Placental pericyte (primary cell): Measurements from ENCODE around the gene FOSL2.

DNA sequence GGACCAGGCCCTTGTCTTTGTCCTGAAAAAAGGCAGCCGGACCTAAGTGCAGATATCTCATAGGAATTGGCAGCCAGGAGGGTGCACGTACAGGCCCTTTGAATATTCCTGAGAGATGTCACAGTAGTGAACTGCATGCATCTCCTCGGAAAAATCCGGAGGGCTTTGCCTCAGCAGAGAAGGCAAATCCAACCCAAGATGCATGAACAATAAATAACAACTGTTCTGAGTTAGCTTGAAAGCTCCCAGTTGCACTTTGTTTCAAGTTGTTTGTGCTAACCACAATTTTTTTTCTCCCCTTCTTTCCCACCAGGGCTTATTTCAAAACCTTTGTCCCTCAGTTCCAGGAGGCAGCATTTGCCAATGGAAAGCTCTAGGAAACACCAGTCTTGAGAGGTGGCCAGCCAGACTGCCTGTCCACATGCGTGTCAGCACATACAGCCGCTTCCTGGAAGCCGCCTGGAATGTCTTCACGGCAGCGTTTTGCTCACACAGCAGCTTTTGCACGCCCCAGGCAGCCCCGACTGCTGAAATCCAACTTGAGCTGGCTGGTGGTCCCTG is 54.4 kb upstream of the FOSL2 start:
- CAGE, long polyA plus RNA, result no peak

DNA sequence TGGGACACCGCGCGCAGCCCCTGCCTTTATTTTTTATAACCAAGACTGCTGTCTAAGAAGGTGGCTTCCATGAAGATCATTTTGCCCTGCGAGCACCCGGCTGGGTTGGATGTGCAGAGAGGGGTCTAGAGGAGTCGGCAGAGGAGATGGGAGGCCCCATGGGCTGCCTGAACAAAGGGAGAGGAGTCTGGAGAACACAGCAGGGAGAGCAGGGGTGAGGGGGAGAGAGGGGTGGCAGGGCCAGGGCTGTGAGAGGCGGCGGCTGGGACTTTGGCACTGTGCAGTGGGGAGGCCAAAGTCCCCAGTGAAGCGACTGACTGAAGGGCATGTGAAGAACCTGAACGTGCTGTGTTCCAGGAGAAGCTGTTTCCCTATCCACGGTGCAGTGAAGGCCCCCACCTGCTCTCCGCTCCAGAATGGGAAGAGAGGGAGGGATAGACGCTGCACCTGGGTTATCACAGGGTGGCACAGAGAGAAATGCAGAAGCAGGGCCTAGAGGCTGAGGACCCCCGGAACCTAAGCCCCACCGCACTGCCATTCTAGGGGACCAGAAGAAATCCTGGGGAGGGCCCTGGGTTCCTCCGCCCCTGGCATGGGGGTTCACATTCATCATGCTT is 24.9 kb upstream of the FOSL2 start:
- CAGE, long polyA plus RNA, result no peak

DNA sequence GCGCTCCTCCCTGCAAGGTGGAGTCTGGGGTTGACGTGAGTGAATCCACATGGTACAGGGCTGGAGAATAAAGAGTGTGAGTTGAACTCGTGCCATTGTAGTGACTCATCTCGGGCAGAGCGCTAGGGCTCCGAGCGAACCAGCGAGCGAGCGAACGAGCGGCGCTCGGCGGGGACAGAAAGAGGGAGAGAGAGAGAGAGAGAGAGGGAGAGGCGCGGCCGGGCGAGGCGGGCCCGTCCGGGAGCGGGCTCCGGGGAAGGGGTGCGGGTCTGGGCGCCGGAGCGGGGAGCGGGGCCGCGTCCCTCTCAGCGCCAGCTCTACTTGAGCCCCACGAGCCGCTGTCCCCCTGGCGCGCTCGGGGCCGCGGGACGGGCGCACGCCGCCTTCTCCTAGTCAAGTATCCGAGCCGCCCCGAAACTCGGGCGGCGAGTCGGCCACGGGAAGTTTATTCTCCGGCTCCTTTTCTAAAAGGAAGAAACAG is at the start of gene FOSL2:
FOSL2 (plus strand) TSS at position 98 of the 481 bp plus-strand sequence.
- CAGE, long polyA plus RNA, result no peak

DNA sequence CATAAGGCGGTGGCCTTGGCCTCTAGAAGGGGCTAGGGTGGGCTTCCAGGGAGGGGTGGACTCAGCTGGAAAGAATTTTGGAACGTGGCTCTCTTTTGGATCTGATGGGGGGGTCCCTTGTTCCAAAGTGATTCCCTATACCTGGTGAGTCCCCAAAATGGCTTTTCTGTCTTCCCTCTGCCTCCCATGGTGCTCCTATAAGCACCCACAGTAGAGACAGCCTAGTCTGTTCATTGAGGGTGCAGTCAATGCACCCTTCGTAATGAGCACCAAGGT is 2.2 kb downstream of the FOSL2 start:
- CAGE, long polyA plus RNA, result no peak

- CAGE, long polyA plus RNA, result no peak
These were observed 25.0 kb downstream of the FOSL2 start for GRCh38 chr2:28417687-28418029.

DNA sequence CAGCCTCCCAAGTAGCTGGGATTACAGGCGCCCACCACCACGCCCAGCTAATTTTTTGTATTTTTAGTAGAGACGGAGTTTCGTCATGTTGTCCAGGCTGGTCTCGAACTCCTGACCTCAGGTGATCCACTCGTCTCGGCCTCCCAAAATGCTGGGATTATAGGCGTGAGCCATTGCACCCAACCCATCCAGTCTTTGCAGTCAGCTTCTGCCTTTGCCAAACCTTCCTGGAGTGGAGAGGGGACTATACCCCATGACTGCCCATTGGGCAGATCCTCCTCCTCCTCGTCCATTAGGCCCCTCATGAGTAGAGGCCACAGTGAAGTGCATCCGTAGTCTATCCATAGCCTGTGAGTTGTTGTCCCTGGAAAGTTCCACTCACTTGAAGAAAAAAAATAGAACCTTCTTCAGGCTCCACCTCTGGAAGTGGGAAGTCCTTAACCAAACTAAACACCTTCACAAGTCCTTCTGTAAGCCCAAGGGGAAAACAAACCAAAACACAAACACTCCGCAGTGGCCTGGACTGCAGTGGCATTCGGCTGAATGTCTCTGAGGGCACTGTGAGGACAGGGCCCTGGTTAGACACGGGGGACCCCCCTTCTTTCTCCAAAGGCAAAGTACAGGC is 27.8 kb downstream of the FOSL2 start:
- CAGE, long polyA plus RNA, result no peak

- CAGE, long polyA plus RNA, result no peak
These were observed 31.3 kb downstream of the FOSL2 start for GRCh38 chr2:28423694-28424629.

DNA sequence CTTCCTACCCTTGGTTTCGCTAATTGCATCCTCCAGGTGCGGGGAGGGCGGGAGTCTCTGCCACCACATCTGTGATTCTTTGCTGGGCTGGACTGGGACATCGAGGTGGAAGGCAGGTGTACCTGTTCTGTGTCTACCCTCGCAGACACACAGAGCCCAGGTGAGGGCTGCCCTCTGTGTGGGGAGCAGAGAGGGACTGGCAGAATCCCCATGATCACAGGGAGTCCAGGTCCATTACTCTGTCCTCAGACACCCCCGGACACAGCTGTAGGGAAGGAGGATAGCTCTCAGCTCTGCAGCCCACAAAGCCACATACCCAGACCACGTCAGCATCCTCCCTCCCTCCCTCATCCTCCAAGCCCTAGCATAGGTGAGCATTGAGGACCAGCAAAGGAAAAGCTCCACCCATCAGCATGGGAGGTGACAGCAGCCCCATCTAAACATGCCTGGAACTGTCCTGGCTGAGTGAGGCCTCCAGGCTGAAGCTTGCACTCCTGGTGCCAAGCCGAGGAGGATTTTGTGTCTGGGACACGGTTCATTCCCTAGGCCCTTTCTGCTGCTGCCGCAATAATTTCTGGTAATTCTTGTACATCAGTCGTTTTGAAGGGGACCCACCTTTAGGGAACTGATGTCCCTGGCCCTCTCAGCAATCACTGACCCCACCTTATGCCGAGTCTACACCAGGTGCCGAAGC is 49.9 kb downstream of the PLB1 start:
- CAGE, long polyA plus RNA, result no peak

GRCh38 chr2:28615519-28616287 is 119.8 kb downstream of the PLB1 start:
- CAGE, long polyA plus RNA, result no peak

GRCh38 chr2:28619831-28620581 is 124.1 kb downstream of the PLB1 start:
- CAGE, long polyA plus RNA, result no peak

- CAGE, long polyA plus RNA, result no peak
These were observed 39.0 kb upstream of the TOGARAM2 start for GRCh38 chr2:28942093-28942467.

DNA sequence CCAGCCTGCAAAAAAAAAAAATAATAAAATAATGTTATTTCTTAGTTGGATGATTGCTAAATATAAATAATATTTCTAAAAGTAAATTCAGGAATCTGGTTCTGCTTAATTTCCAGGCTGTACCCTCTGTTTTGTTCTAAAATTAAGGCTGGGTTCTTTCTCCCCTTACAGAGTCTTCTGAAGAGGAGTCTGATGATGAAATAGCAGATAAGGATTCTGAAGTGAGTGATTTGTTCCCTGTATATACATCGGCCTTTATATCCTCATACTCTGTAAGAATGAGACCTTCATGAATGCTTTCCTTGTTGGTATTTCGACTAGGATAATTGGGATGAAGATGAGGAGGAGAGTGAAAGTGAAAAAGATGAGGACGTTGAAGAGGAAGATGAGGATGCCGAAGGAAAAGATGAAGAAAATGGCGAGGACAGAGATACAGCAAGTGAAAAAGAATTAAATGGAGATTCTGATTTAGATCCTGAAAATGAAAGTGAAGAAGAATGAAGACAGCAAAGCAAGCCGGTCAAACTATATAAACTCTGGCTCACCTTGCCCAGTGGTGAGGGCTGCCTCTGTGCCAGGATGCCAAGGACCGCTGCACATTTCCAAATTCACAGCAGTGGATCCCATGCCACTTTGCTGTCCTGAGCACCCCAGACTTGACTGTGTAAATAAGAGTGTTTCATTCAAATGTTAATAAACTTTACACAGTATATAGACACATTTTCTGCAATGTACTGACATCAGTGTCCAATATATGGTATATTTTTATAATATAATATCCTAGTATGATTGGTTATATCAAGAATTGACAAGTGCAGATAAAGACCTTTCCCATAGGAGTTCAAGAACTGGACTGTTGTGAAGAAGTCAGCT is 34.6 kb upstream of the TOGARAM2 start:
- CAGE, long polyA plus RNA, result no peak

- CAGE, long polyA plus RNA, result no peak
These were observed 22.3 kb upstream of the TOGARAM2 start for GRCh38 chr2:28958701-28959307.

DNA sequence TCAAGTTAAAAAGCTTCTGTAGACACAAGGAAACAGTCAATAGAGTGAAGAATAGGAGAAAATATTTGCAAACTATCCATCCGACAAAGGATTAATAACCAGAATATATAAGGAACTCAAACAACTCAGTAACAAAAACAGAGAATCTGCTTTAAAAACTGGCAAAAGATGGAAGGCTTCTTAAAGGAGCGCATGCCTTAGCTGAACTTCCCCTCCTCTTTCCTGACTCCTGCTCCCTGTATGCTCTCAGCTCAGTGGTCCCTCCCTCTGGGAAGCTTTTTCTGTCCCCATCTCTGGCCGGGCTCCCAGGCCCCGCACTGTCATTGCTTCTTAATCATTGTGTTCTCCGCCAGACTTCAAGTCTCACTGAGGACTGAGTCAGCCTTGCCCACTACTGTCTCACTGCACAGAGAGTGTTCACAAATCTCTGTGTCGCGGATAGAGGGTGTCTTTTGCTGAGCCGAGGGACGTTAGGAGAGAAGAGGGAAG is 16.1 kb downstream of the TOGARAM2 start:
- CAGE, long polyA plus RNA, result no peak

DNA sequence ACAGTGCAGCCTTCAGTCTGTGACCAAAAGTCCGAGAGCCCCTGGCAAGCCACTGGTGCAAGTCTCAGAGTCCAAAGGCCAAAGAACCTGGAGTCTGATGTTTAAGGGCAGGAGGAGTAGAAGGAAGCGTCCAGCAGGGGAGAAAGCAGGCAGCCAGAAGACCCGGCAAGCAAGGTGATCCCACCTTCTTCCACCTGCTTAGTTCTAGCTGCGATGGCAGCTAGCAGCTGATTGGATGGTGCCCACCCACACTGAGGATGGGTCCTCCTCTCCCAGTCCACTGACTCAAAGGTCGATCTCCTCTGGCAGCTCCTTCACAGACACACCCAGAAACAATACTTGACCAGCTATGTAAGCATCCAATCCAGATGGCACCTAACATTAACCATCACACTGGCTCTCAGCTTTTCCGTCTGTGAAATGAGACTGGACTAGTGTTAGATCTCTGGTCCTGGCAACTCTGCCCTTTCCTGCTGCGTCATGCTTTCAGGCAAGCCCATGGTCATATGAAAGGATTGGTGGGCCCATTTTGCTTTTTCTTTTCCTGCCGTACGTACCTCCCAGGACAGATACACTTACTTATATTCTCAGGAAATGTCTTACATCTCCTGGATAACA is 32.5 kb downstream of the TOGARAM2 start:
- CAGE, long polyA plus RNA, result no peak

DNA sequence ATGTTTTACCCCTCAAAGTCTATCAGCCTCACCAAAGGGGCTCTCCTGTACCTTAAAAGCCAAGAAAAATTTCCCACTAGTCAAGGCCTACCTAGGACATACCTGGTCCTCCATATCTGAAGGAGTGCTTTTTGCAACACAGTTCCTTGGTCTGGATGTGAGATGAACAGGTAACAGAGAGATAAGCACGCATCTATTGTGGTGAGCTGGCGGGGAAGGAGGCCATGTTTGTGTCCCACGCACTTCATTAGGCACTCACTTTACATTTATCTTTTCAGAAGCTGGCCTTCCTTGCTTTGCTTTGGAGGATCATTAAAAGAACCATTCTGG is 4.0 kb upstream of the PCARE start:
- CAGE, long polyA plus RNA, result no peak

- CAGE, long polyA plus RNA, result no peak
These were observed 17.8 kb upstream of the CLIP4 start for GRCh38 chr2:29097309-29097939.

- CAGE, long polyA plus RNA, result no peak
These were observed 17.1 kb upstream of the LBH start for GRCh38 chr2:30214286-30214485.

DNA sequence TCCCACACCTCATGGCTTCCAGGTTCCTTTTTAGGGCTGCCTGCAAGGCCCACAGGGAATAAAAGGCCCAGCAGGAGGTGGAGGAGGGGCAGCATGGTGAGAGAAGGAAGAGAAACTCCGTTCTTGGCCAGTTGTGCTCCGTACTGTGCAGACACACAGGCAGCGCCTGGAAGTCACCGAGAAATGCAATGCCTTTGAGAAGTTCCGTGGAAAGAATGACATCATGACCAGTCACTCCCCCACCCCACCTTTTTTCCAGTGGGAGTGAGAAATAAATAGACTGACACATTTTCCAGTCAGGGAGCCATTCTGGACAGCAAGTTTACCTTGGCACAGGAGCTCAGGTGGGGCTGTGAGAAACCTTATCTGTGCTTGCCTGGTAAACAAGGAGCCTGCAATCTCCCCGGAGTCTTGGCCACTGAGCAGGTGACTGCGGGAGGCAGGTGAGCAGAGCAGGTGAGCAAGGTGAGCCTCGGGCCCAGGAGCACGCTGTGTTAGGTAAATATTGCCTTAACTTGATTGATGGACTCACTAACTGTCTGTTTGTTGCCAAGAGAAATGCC is 13.6 kb upstream of the LBH start:
- CAGE, long polyA plus RNA, result no peak

- CAGE, long polyA plus RNA, result no peak
These were observed 2.9 kb downstream of the LBH start for GRCh38 chr2:30233995-30234939.